Melanocyte of skin (primary cell): ENCODE measurements around a stretch of chr10.

GRCh38 chr10:96637617-96638173 is 50.9 kb upstream of the TM9SF3 start:
- CAGE, long polyA plus RNA, 2 experiments, result no peak in any of the 2 experiments

DNA sequence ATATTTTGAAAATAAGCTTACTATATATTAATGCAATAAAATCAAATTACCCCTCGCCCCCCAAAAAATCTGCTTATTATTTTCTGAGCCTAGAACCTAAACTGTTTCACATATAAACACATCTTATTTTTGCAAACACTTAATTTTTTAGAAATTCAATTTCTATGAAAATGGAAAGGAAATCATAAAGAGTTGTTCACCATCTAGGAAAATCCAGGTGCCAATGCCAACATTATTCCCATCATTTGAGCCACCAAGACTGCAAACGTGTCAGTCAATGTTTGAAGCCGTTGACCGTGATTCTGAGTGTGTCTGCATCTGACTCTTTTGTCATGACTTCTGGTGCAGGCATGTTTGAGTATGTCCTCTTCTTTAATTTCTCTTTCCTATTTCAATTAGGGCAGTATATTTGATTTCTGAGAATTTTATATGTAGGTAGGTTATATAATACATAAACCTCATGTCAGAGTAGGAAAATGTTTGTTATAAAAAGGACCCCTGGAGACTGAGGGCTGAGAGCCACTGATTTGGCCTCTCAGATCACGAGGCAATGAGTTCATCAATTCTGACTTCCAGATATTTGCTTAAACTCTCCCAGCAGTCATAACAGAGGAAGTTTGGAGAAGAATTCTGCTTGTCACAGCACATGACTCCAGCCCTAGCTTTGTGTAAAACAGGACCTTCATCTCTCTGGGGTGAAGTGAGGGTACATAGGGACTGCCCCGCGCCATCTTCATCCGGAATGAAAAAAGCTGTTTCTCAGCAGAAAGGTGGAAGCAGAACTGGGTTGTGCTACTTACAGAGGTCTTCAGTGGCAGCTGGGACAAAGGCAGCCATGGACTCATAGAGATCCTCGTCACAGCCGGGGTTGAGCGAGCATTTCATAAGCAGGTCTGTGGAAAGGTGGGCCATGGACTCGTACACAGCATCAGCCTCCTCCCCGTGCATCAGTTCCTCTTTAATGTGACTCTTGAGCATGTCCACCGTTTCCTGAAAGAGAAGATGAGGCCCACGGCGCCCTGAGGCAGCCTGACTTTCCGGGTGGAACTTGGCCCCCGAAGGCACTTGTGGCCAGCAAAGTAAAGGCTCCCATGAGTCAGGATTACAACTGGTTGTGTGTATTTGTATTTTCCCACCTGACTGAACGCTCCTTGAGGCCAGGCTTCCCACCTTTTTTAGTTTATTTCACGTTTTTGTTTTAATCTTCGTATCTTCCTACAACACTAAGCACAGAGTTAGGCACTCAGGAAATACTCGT is 58.3 kb upstream of the TM9SF3 start:
- CAGE, long polyA plus RNA, 2 experiments, result no peak in any of the 2 experiments

GRCh38 chr10:96656827-96657351 is 63.4 kb downstream of the PIK3AP1 start:
- CAGE, long polyA plus RNA, 2 experiments, result no peak in any of the 2 experiments

- CAGE, long polyA plus RNA, 2 experiments, result no peak in any of the 2 experiments
Measured at GRCh38 chr10:96700481-96701230, 19.7 kb downstream of the PIK3AP1 start.

- CAGE, long polyA plus RNA, 2 experiments, result no peak in any of the 2 experiments
Measured at GRCh38 chr10:96798474-96799126, 33.5 kb upstream of the LCOR start.

DNA sequence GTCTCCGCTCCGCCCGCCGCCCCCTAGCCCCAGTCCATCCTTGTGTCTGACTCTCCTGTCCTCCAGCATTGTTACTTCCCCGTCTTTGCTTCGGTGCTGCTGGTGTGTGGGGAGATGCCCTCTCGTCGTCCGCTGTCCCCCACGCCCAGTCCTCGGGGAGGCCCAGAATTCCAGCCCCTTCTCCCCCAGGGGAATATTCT is 1.3 kb downstream of the LCOR start:
- CAGE, long polyA plus RNA, 2 experiments, result no peak in any of the 2 experiments

GRCh38 chr10:96918035-96918604 is 86.0 kb downstream of the LCOR start:
- CAGE, long polyA plus RNA, 2 experiments, result no peak in any of the 2 experiments

GRCh38 chr10:97270437-97270909 is 22.0 kb downstream of the ARHGAP19 start:
- CAGE, long polyA plus RNA, 2 experiments, result no peak in any of the 2 experiments

DNA sequence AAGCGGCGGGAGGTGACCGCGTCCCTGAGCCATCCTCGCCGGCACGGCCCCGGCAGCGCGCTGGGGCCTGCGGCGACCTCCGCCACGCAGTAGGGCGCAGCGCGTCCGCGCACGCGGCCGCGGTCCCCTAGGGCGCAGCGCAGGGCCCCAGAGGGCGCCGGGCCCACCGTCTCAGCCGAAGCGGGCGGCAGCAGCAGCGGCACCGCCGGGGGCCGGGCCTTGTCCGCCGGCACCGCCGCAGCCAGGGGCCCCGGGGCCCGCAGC is 497 bp downstream of the FRAT2 start:
- CAGE, long polyA plus RNA, 2 experiments, result no peak in any of the 2 experiments

GRCh38 chr10:97366414-97366705 is 31.8 kb upstream of the FRAT2 start:
- CAGE, long polyA plus RNA, 2 experiments, result no peak in any of the 2 experiments

- CAGE, long polyA plus RNA, 2 experiments, result no peak in any of the 2 experiments
Measured at GRCh38 chr10:97368797-97369273, 32.3 kb downstream of the RRP12 start.

- CAGE, long polyA plus RNA, 2 experiments, result no peak in any of the 2 experiments
Measured at GRCh38 chr10:97426788-97427310, 858 bp downstream of the PGAM1 start.

DNA sequence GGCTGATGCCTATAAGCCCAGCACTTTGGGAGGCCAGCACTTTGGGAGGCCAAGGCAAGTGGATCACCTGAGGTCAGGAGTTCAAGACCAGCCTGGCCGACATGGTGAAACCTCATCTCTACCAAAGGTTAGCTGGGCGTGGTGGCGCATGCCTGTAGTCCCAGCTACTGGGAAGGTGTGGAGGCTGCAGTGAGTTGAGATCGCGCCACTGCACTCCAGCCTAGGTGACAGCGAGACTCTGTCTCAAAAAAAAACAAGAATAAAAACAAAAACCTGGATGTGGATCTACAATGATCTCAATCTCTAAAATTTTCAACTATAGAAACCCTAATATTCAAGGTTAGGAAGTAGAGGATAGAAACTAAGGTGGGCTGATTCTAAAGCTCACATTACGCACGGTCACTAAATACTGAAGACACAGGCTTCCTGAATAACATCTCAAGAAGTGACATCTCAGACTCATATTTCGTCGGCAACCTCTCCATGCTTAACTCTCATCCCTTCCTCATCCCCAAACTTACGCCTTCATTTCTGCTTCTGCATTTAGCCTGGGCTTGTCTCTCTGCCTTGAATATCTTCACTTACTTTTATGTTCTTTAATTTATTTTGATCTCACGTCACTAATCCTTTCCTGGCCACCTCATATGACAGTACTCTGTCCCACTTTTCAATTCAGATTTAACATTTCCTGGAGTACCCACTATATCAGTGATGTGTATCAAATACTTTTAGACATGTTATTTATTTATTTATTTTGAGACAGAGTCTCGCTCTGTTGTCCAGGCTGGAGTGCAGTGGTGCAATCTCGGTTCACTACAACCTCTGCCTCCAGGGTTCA is 9.2 kb downstream of the PGAM1 start:
- CAGE, long polyA plus RNA, 2 experiments, result no peak in any of the 2 experiments

- CAGE, long polyA plus RNA, 2 experiments, result no peak in any of the 2 experiments
Measured at GRCh38 chr10:97498037-97498260, 273 bp downstream of the MMS19 start.

DNA sequence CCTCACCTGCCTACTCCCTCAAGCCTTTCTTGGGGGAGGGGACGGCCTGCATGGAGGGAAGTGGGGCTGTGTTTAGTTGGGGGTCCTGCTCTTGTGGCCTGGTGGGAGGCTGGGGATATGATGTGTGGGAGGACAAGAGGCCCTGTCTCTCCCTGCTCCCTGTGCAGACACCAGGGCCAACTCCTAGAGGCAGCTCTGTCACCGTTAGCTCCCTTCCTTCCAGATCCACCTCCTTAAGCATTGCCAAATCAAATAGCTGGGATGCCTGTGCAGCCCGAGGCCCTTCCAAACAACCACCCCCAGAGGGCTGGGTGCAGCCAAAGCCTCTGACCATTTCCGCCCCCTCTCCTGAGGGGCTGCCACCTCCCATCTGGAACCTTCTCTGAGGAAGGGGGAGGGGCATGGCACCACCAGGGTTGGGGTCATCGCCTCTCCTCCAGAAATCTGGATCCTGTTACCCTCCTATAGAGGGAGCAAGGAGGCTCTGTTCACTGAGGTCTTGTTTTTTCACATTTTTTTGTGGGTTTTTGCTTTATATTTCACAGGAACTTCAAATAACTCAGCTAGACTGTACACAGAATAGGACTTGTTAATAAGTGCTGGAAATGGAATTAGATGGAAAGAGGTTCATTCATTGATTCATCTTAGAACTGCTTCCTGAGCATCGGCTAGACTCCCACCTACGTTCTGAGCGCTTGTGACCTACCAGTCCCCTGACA is 32.8 kb upstream of the ANKRD2 start:
- CAGE, long polyA plus RNA, 2 experiments, result no peak in any of the 2 experiments

- CAGE, long polyA plus RNA, 2 experiments, result no peak in any of the 2 experiments
Measured at GRCh38 chr10:97648354-97649563, 8.3 kb downstream of the PI4K2A start.

DNA sequence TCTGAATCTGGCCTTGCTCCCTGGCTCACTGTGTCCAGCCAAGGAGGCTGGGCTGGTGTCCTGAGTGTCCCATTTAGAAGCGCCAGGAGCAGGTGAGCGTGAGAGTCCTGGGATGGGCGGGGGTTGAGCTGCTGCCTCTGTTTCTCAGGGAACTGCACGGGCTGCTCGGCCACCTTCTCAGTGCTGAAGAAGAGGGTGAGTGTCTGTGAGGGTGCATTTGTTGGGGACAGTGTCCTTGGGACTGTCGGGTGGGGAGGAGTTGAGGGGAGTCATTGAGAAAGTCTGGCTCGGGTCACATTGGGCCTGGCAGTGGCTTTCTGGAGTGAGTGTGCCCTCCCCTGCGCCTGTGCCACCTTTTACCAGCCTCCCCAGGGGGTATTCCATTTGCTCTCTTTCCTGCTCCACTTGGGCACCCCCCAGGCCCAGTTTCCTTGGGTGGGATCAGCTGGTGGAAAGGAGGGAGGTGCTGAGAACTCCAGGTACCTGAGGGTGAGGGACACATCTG is 14.6 kb downstream of the SFRP5 start:
- CAGE, long polyA plus RNA, 2 experiments, result no peak in any of the 2 experiments

DNA sequence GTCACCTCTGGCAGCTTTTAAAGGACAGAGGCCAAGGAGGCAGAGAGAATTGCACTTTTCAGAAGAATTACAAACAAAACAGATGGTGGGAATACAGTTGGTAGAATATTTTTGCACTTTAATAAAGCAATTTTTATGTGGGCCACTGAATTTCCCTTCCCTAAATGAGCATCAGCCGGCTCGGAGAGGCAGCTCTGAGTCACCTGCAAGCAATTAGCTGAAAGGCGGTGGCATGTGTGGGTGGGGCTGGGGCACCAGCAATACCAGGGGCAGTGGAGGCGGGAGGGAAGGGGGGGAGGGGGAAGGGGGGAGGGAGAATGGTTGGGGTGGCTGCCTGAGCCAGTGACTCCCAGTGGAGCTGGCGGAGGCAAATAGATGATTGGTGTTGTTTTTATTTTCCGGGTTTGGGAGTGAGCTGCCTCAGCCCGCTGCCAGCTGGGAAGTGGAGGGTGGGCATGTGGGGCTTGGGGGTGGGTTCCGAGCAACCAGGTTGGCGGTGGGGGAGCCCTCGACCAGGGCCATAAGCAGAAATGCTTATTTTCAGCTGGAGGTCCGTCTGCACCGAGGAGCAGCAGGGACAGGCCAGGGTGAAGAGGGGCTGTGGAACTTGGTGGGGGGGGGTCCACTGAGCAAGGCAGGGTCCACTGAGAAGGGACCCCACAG is 39.3 kb downstream of the GOLGA7B start:
- CAGE, long polyA plus RNA, 2 experiments, result no peak in any of the 2 experiments

DNA sequence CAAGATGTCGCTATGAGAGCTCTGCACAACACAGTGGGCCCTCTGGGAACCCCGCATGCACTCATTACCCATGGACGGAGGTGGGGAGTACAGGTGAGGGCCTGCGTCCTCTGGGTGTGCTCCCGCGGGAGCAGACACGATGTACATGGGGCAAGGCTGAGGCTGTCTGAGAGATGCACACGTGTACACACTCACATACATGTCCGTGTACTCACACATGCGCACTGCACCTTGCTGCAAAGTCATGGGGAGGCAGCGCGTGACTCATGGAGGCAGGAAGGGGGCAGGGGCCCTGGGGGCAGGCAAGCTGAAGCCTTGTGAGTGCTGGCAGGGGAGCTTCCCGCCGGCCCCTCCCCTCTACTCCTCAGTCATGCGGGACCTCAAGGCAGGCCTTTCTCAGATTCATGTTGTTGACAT is 39.9 kb downstream of the GOLGA7B start:
- CAGE, long polyA plus RNA, 2 experiments, result no peak in any of the 2 experiments

GRCh38 chr10:98443034-98443398 is 3.7 kb downstream of the HPS1 start:
- CAGE, long polyA plus RNA, 2 experiments, result no peak in any of the 2 experiments